Esophagus muscularis mucosa (tissue), 4 donors: ENCODE results near the genes DCAF4, COQ6 and ABCD4.

DNA sequence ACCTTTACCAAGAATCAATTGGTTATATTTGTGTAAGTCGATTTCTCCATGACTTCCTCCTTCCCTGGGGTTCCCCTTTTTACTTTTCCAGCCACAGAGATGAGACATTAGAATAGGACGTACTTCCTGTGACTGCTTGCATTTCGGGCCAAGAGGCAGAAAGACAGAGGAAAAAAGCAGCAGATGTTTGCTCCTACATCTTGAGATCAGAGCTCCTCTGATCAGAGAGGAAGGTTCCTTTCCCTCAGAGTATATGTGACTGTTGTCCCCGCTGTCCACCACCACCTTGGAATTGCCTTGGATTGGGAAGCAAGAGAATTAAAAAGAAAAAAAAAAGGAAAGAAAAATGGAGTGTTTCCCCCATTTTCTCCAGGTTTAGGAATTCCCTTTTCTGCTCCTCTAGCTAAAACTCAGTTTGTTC, 158.4 kb downstream of the SIPA1L1 start:
- PRO-cap, result unidirectional peak, plus-strand start at position 142 of the sequence
- RAMPAGE, long total RNA, 4 experiments, result no peak in any of the 4 experiments

DNA sequence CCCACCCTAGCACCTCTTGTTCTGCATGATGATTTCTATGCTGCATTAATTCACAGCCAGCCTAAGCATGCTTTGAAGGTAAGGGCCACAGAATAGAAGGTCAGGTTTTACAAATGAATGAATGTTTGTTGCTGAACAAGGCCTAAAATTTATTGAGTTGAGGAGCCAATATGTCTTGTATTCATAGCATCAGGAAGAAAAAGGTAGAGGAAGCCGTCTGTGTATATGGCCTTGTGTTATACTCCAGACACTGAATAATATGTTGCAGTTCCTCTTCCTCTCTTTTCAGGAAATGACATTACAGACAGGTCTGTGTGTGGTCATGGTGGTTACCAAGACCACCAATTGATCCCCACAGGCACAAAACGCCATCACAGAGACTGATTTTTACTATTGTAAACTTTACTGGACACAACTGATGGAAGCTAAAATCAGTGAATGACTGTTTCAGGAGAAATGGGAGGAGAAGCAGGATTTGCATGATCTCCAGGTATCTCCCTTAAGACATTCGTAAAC, 277.6 kb downstream of the SIPA1L1 start:
- PRO-cap, result no peak
- RAMPAGE, long total RNA, 4 experiments, result no peak in any of the 4 experiments

DNA sequence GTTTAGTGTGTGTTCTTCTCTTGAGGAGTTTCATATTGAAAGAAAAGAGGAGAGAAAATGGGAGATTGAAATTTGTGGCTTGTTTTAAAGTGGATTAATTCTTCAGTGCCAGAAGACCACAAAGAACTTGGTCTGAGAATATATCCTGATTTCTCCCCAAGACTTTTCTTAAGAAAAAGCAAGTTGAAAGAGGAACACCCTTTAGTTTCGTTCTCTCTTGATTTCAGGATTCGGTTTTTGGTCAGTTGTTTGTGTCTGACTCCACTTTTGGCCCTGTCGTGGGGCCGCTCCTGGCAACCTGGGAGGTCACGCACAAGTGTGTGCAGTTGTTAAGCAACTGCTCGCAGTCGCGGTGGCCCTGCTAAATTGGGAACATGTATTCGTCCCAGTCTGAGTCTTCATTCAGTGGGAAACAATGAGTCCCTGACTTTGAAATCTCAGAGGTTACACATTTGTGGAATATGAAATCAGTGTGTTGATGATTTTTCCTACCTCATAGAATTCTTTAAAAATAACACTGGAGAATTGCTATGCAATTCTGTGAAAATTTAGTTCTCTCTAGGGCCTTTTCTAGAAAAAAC, 68.7 kb downstream of the RGS6 start:
- PRO-cap, result no peak
- RAMPAGE, long total RNA, 4 experiments, result no peak in any of the 4 experiments

DNA sequence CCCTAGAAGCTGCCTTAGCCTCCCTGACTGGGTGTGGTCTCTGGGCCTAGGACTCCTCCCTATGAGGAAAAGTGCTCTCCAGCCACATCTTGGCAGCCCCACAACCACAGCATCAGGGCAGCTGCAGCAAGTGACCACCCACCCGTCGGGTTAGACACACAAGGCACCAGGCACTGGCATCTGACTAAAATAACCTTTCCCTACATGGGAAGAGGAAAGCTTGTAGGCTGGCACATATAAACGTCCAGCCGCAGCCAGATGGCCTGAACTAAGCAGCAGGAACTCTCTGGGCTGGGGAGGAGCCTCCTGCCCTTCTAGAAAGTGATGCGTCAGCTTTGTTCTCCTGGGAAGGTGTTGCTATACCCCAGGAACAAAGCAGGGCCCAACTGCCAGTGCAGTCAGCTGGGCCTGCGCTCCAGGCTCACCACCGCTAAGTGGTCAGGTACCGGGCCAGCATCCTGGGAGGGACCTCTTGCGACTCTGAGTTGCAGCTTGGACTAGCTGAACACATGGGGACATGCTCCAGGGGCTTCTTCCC, 328.7 kb downstream of the DPF3 start:
- PRO-cap, result no peak
- RAMPAGE, long total RNA, 4 experiments, result no peak in any of the 4 experiments

GRCh38 chr14:72776691-72777298, 117.1 kb downstream of the DPF3 start:
- PRO-cap, result no peak
- RAMPAGE, long total RNA, 4 experiments, result no peak in any of the 4 experiments

GRCh38 chr14:72925793-72927036, at the start of gene DCAF4:
Gene DCAF4 (plus strand): TSS chr14:72926464.
- PRO-cap, result bidirectional peak, plus-strand start at chr14:72926501, minus-strand start at chr14:72926209
- RAMPAGE, long total RNA, 4 experiments, result start-site peak on the plus strand in 1 of 4 experiments, at chr14:72926495-72926516 at its widest, 297 reads per replicate

GRCh38 chr14:73096863-73097243, 38.5 kb downstream of the RBM25 start:
- PRO-cap, result no peak
- RAMPAGE, long total RNA, 4 experiments, result no peak in any of the 4 experiments

DNA sequence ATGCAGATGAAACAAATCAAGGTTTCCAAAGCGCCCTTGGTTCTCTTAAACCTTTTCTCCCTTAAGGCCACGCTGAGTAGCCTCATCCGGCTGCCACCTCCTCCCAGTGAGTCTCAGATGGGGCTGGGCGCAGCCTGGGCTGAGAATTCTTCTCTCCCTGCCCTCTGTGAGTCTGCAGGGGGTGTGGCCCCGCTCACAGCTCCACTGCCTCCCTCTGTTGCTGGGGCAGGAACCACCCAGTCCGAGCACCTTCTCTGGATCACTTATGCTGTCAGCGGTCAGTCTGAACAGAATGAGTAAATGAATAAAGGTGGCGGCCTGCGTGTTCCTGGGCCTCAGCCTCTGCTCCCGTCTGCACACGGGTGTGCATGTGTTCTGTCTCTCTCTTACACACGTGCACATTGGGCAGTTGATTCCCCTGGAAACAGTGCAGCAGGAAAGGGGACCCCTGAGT, 4.2 kb downstream of the PAPLN start:
- PRO-cap, result unidirectional peak, minus-strand start at position 115 of the sequence
- RAMPAGE, long total RNA, 4 experiments, result no peak in any of the 4 experiments

- PRO-cap, result no peak
- RAMPAGE, long total RNA, 4 experiments, result no peak in any of the 4 experiments
Measured at GRCh38 chr14:73424303-73424843, 34.0 kb downstream of the NUMB start.

DNA sequence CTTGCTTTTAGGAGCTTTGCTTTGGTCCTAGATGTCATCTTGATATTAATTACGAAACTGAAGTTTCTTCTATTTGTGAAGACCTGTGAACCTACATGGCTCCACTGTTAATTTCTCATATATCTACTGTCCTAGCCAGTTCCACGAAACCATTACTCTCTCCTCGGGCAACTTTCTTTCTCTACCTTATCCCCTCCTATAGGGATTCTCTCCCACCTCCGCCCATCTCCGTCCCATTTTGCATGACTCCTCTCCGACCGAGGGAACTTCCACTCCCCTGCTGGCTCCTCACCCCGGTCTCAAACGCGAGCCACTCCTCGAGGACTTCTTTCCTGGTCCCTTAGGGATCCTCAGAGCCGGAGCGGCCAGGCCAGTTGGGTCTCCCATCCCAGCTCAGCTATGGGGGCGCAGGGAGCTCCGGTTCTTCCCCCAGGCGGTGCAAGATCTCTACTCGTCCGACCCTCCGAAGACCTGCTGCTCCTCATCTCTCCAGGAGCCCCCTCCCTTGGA, 954 bp downstream of the NUMB start:
- PRO-cap, result no peak
- RAMPAGE, long total RNA, 4 experiments, result no peak in any of the 4 experiments

- PRO-cap, result no peak
- RAMPAGE, long total RNA, 4 experiments, result no peak in any of the 4 experiments
Measured at GRCh38 chr14:73462803-73463349, 4.5 kb upstream of the NUMB start.

DNA sequence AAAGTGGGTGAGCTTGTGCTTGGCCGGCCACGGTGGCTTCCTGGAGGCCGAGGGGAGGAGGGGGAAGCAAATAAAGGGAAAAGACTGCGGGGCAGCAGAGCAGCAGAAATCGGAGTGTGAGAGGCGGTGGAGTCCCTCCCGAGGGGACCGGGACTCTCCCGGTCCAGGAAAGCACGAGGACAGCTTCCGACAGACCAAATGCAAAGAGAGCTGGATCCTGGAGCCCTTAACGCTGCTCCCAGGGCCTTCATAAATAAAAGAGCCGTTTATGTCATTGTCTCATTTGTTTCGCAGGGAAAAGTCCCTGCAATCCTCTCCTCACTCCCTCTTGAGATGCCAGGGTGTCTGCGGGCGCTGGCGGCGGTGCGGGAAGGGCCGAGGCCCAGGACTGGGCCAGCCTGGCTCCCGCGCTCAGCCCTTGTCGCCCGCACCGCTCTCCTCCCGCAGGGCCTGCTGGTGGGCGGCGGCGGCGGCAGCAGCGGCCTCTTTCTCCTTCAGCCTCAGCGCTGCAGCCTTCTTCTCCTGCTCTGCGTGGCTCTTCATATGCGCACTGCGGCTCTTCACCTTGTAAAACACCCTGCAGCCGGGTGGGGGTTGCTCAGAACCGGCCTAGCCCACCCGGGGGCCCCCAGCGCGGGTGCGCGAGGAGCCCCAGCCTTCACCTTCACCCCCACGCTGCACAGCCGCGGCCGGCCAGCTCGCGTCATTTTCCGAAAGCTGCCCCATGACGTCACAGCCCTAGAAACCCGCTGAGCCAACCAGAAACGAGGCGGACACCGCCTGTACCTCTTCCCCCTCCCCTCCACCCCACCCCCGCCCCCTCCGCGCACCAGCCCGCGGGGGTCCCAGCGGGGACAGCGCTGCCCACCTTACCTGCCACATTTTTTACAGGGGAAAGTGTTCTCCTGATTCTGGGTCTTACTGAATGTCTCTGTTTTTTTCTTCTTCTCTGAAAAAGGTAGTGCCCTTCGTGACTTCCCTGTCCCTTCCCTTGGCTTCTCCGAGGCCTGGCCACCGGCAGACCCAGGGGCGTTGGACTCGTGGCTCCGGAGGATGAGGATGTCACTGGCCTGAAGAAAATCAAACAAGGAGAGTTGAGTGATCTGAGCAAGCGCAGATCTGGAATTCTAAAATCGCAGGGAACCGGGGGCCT, 4.6 kb upstream of the PNMA1 start:
- PRO-cap, result unidirectional peak, minus-strand start at position 681 of the sequence
- RAMPAGE, long total RNA, 4 experiments, result no peak in any of the 4 experiments

DNA sequence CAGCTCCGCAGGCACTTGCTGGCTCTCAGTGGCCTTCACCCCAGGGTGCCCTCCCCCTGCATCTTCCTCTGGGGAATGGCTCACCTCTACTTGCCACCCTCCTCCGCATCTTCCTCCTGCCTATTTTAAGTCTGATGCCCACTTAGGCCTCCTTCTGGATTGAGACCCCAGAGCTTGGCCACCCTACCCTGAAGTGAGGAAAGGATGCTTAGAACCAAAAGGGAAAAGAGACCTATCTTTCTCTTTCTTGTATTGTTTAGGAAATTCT, 10.6 kb upstream of the PNMA1 start:
- PRO-cap, result no peak
- RAMPAGE, long total RNA, 4 experiments, result no peak in any of the 4 experiments

- PRO-cap, result no peak
- RAMPAGE, long total RNA, 4 experiments, result no peak in any of the 4 experiments
Measured at GRCh38 chr14:73729822-73730196, 15.6 kb upstream of the PNMA1 start.

- PRO-cap, result unidirectional peak, minus-strand start at chr14:73753369
- RAMPAGE, long total RNA, 4 experiments, result no peak in any of the 4 experiments
Measured at GRCh38 chr14:73752981-73753884, 6.9 kb downstream of the MIDEAS start.

- PRO-cap, result no peak
- RAMPAGE, long total RNA, 4 experiments, result no peak in any of the 4 experiments
Measured at GRCh38 chr14:73788913-73789341, 28.8 kb upstream of the MIDEAS start.

DNA sequence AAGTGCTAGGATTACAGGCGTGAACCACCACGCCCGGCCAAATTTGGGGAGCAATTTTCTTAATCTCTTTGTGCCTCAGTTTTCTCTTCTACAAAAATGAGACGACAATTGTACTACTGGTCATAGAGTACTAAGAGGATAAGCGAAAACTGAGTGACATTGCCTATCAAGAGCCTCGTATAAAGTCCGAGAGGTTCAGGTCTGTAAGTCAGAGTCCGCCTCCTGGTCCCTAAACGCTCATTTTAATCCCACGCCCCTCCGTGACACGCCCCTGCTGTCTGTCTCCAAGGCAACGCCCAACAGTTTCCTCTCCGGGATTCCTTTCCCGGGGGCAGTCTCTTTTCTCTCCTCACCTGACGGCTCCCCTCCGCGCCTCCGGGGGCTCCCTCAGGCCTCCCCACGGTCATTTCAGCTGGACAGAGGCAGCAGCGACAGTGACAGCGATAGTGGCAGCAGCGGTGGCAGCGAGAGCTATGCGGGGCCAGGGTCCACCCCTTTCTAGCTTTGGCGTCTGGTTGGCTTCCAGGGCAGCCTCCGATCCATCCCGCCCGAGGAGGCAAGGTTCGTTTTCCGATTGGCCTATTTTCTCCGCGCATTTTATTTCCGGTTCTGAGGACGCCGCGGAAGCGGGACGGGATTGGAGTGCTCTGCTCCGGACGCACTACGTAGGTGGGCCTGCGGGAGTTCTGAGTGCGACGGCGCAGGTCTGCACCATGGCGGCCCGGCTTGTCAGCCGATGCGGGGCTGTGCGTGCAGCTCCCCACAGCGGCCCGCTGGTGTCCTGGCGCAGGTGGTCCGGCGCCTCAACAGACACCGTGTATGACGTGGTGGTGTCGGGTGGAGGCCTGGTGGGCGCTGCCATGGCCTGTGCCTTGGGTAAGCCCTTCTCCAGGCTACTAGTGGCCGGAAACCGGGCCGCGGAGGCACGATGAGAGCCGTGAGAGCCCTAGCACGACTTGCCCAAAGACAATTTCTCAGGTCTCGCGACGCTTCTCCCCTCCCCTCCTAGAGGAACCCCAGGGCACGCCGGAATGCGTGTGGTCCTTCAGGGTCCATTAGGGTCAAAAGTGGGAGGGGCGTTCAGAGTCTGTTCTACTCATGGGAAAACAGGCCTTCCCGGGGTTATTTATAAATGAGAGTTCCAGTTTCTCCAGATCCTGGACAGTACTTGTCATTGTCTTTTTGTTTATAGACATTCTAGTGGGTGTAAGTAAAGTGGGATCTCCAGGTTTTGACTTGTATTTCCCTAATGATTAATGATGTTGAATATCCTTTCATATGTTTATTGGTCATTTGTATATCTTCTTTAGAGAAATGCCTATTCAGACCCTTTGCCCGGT, at the start of gene COQ6:
TSS of gene COQ6 (plus strand) at position 683 of the 1,340 bp plus-strand sequence.
- PRO-cap, result unidirectional peak, minus-strand start at position 244 of the sequence; bidirectional peak, plus-strand start at position 689 of the sequence, minus-strand start at position 445 of the sequence
- RAMPAGE, long total RNA, 4 experiments, result start-site peak on the plus strand in 3 of 4 experiments, centred at positions 686 to 697 of the sequence, 65 to 112 reads per replicate; start-site peak on the minus strand in 2 of 4 experiments, centred at positions 484 to 511 of the sequence, 20 to 30 reads per replicate

DNA sequence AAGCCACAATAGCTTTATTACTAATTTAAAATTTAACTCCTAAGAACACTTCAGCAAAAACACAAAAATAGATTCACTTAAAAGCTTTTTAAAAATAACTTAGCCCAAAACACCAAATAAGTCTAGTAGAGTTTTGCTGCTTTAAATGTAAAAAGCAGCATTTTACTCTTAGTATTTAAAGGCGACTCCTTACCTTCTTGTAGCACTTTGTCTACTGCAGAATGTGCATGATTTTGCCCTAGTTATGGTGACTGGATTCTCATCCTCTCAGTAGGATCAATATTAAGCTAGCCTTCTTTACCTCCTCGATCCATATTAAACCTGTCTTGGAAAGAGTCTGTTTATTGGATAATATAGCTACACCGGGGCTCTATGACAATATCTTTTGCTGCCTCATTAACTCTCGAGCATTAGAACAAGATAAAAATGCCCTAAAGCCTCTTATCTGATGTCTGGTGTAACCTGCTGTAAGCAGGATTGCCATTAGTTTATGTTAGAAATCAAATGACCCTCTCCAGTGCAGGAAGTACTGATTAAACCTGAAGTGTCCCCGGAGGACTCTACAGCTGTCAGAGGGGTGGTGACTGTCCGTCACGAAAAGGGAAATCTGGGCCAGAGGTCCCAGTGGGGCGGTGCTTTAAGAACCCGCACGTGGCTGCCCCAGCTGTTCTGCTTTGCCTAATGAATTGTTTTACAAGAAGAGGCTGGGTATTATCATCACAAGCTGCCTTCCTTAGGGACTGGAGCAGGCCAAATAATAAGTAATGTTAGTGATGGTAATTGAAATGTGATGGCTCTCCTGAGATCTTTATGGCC, 55.5 kb downstream of the LIN52 start:
- PRO-cap, result no peak
- RAMPAGE, long total RNA, 4 experiments, result no peak in any of the 4 experiments

- PRO-cap, result no peak
- RAMPAGE, long total RNA, 4 experiments, result no peak in any of the 4 experiments
Measured at GRCh38 chr14:74283448-74283734, 19.3 kb downstream of the ABCD4 start.

- PRO-cap, result bidirectional peak, plus-strand start at chr14:74303069, minus-strand start at chr14:74302934
- RAMPAGE, long total RNA, 4 experiments, result start-site peak on the minus strand in 4 of 4 experiments, at chr14:74302929-74302991 at its widest, 32 to 192 reads per replicate
Measured at GRCh38 chr14:74302333-74303395, at the start of gene ABCD4. Gene ABCD4 (minus strand): TSS chr14:74302934.